ENCODE measurements around the gene ACYP1.

GRCh38 chr14:74784635-74785126 lies 21.6 kb downstream of the YLPM1 start:
- PRO-cap: no peak

DNA sequence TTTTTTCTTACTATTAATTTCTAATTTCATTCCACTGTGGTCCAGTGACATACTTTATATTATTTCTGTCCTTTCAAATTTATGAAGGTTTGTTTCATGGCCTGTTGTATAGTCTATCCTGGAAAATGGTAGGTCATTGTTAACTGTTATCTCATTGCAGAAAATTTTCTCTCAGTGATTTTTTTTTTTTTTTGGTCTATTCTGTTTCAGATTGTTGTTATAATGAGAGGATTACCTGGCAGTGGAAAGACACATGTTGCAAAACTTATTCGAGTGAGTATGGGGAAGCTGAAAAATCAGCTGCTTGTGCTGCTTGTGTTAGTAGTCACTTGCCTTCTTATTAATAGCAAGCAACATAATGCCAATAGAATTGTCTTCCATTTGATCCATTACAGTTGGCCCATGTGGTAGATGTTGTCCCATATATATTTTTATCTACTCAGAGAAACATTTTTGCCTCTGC lies 52.9 kb downstream of the YLPM1 start:
- PRO-cap: no peak

- PRO-cap: no peak
Measured at GRCh38 chr14:74898981-74899313, 17.2 kb downstream of the DLST start.

DNA sequence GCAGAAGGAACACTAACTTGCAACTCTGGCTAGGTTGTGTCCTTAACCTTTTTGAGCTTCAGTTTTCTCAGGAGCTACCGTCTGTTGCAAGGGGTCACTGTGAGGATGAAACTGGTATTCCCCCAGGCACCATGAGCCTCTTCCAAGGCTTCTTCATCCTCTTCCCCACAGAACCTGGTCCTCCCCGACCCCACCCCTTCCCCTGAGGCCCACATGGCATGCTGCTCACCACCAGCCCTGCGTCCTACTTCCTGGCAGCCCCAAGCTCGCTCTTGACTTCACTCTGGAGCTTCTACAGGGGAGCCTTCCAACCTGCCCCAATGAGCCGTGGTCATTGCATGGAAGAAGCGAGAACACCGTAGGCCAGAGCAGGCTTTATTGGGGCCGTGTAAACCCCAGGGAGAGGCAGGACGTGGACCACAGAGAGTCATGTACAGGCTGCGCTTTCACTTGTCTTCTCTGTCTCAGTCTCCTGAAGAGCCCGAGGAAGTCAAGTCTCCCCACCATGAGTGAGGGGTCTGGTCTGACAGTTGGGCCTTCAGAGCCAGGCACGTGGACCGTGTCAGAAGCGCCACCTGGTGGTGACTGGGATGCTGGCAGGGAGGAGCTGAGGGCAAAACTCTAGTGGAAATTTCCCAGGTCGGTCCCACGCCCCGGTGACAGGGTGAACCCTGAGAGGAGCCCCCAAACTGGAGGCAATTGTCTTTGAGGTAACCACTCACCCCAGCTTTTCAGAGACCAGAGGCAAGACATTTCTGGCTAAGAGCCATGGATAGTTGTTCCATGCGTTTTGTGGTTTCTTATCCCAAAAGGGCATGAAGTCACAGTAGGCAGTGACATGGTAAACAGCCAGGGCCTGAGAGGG lies 17.5 kb downstream of the RPS6KL1 start:
- PRO-cap: no peak

DNA sequence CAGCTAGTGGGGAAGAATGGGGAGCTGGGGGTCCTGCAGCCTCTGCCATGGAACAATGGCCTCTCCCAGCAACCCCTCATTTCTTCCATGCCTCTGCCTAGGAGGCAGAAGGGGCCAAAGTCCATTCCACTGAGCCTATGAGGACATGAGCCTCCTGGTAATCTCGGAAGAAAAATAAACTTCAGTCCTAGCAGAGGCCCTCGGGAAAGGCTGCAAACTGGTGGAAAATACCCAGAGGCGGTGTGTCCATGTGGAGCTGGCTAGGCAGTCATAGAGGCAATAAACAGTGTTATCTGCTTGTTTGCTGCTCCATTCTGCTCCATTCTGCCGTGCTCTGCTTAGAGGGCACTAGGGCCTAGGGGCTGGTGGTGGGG lies 4.5 kb downstream of the PGF start:
- PRO-cap: no peak

GRCh38 chr14:74953731-74954593 lies 1.4 kb downstream of the PGF start:
- PRO-cap: no peak

DNA sequence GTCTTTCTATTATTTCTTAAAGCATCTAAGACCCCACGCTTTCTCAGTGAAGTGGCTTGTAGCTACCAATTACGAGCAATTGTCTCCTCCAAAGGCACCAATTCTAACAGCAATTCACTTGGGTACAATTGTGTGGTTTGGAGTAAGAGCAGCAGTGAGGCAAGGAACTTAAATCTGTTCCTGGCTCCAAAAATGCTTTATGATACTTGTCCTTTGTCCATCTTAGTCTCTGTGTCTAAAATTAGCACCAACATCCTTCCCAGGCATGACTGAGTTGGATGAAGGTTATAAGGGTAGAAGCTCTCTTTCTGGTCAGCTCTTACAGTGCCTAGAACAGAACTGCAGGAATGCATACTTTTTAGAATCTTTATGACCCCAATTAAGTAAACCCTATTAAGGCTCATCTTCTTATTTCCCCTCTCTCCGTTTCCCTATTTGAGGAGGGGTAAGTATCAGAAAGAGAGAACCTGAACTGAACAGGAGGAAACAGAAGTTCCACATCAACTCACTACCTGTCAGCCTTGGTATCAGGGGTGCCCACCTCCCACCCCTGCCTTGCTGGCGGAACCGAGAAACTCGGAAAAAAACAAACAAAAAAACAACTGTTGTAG lies 9.1 kb downstream of the EIF2B2 start:
- PRO-cap: no peak

DNA sequence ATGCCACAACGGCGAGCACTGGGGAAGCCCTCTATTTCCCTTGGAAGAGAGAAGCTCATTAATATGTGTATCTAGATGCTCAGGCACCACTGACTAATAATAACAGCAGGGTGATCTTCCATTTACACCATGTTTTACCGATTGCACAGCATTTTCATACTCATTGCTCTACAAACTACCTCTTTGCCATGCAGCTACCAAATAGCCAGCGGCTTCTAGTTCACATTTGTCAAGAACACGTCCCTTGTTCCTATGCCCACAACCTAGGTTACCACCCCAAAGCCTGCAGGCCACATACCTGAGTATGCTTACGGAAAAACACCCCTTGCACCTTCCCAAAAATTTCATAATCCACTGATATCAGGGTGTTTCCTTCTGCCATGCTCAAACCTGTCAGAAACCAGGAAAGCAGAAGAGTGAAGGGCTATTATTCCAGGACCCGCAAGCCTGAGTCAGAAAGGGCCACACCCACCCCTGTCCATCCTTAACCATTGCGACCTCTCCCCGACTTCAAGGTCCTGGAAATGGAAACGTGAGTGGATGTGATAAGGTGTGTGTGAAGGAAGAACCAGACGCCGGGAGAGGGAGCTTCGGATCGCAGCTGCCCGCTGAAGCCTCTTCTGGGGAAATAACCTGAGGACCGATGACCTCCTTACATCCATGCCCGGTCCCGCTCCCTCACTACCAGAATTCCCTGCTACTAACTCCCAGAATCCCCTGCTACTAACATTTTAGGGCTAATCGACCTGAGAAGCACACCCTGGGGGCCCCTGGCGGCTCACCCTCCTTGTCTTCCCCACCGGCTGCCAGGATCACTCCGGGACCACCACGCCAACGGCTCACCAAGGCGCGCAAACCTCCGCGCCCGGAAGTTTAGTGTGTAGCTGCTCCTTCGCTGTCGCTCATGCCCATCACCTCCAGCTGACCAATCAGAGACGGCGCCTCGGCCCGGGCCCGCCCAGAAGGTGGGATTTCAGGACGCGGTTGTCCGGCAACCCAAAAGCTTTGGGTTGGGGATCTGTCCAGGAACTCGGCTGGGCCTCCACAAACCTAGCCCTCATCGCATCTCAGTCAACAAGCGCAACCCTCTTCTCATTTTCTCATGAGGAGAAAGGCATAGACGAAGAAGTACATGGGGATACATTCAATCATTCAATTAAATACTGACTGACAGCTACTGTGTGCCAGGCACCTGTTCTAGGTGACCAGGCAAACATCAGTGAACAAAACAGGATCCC lies at the start of gene ACYP1:
Gene ACYP1 (minus strand): TSS at position 853 of the 1,238 bp plus-strand sequence.
- PRO-cap: unidirectional peak, plus-strand start at position 571 of the sequence; unidirectional peak, minus-strand start at position 630 of the sequence; bidirectional peak, plus-strand start at position 999 of the sequence, minus-strand start at position 844 of the sequence

DNA sequence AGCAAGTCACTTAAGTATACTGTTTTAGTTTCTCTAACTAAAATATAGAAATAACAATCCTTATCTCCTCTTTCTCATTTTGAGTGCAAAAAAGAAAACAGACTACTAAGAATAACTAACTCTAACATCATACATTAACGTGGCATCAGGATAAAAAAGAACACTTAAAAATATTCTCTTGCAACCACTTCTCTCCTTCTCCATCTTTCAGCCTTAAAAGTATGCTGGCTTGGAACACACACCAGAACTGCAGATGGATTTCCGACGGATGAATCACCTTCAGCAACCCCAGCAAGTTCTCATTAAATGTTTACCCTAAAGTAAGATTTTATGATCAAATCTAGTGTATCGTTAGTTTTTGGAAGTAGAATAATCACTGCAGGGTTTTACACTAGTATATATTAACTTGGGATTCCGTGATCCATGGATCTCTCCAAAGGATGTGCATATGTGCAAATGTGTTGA lies 1.3 kb downstream of the NEK9 start:
- PRO-cap: no peak

GRCh38 chr14:75147277-75148159 lies 20.7 kb upstream of the NEK9 start:
- PRO-cap: bidirectional peak, plus-strand start at chr14:75147932, minus-strand start at chr14:75147604

DNA sequence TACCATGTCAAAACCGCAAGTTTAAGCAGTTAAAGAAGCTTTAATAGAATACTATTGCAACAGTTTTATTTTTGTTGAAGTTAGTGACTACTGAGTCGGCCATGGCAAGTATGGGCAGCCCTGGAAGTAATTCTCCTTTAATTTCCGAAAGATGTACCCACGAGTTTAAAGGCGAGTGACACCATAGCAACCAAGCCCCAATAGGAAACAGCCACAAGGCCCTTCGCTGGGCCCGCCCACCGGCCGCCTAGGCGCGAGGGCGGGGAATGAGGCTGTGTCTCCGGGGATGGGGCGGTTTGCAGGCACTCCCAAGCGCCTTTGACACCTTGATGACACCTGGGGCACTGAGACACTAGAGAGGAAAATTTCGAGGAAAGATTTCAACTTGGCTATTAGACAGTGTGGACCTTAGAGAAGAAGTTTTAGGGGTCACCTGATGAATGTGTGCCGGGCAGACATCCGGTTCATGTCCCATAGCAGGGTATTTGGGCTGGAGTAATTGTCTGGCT lies 385 bp upstream of the TMED10 start:
- PRO-cap: unidirectional peak, plus-strand start at position 277 of the sequence

DNA sequence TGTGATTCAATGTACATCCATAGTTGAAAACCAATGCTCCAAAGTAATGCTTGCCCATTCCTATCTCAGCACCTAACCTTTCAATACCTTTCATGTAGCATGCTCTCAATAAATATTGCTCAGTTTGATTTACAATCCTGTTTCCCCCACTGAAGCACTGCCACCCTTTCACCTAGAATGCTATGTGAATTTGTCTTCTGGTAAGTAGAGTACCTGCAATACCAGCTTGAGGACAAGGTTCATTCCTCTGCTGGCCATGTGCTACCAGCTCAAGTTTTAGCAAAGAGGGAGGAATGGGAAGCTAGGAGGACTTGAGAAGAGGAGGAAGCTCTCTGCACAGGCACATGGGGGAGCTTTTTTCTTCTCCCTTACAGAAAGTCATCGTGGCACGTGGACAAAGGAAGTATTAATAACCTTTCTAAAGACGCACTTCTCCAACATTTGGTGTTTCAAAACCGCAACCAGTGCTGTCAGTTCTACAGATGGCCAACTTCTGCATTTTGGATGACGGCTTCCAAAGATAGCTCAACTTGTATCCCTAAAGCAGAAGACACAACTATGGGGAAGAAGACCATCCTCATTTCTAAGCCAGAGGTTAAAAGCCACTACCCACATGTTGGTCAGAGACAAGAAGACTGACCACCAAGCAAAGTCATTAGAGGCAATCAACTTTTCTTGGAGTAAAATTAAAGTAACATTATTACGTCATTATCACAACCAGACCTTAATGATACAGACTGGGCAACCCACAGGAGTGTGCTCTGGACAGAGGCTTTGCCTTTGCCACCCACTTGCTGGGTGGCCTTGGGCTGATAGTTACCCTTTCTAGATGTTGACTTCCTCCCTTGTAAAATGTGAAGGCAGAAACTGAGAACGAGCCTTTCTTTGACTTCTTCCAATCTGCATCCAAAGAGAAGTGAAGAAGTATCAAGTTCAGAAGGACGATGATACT lies 12.2 kb upstream of the TMED10 start:
- PRO-cap: no peak

DNA sequence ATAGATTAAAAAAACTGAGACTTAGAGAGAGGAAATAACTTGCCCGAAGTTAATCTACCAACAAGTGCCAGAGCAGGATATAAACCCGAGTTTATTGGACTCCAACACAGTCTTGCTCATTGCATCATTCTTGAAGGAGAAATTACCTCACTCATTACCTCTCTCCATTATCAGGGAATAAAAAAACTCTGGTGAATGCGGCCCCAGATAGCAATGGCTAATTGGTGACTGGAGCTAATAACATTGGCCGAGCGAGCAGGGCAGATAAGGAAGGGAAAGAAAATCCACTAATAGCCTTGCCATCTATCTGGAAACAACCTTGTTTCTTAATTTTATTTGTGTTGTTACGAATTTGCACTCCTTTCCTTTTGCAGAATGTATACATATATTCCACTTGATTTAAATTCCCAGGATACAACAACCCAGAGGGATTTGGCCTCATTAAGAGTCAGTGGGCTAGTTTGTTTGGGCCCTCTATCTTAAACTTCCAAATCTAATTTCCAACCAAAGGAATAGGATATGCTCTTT lies 24.8 kb upstream of the TMED10 start:
- PRO-cap: no peak

DNA sequence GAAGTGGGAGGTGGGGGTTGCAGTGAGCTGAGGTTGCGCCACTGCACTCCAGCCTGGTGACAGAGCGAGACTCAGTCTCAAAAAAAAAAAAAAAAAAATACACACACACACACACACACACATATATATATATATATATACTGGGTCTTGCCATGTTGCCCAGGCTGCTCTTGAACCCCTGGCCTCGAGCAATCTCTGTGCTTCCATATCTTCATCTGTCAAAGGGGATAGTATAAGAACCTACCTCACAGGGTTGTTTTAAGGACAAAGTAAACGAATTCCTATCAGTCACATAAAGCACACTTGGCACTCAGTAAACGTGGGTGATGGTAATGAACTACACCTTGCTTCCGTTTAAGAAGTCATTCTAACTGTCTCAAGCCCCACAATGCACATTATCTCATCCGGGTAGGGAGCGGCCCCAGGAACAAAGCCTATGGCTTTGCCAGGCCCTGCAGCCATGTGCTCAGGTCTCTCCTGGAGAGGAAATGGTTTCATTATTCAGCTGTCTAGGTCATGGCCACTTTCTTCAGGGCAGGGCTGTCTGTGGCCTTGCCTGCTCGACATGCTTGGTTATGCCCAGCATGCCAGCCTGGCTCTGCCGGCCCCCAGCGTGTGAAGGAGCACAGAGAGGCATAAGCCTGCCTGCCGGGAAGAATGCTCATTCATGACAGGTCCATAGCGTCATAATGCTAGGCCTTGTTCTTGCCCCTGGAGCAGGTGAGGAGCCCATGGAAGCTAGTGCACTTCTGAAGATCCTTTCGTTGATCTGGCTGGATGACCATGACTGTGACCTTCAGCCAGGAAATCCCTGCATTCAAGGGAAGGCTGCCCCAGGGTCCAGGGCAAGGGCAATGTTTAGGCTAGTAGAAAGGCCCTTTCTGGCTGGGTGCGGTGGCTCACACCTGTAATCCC lies 26.4 kb upstream of the FOS start:
- PRO-cap: no peak

GRCh38 chr14:75263839-75264457 lies 14.7 kb upstream of the FOS start:
- PRO-cap: no peak

GRCh38 chr14:75273305-75274009 lies 5.2 kb upstream of the FOS start:
- PRO-cap: no peak

DNA sequence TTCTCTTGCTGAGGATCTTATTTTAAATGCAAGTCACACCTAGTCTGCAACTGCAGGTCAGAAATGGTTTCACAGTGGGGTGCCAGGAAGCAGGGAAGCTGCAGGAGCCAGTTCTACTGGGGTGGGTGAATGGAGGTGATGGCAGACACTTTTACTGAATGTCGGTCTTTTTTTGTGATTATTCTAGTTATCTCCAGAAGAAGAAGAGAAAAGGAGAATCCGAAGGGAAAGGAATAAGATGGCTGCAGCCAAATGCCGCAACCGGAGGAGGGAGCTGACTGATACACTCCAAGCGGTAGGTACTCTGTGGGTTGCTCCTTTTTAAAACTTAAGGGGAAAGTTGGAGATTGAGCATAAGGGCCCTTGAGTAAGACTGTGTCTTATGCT lies 1.7 kb downstream of the FOS start:
- PRO-cap: unidirectional peak, plus-strand start at position 206 of the sequence

DNA sequence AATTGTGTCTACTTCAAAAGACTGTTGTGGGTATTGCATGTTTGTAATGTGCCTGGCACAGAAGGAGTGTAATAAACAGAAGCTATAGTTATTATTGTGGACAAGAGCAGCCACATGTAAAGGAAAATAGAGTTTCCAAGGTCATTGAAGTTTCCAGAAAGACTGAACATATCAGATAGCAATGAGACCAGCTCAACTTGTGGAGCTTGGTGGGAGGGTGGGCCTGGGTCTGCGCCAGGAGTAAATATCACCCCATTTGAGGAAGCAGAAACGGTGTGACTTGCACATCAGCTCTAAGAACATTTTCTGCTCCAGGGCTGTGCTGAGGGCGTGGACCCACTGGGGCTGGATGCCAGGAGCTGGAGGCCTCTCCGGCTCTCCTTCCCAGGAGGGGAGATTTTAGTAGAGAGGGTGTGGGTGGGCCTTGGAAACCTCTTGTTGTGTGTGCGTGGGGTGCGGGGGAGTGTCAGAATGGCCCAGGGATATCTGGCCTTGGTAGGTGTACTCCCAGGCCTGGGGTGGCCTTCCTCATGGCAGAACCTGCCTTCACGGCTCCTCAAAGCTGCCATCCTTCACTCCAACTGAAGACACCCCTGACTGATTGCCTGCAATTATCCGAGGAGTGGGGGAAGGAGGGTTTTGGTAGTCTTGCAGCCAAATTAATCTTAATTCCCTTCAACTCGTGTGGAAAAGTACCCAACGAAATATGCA lies 19.9 kb downstream of the FOS start:
- PRO-cap: bidirectional peak, plus-strand start at position 325 of the sequence, minus-strand start at position 308 of the sequence; bidirectional peak, plus-strand start outside the sequence, minus-strand start at position 583 of the sequence

DNA sequence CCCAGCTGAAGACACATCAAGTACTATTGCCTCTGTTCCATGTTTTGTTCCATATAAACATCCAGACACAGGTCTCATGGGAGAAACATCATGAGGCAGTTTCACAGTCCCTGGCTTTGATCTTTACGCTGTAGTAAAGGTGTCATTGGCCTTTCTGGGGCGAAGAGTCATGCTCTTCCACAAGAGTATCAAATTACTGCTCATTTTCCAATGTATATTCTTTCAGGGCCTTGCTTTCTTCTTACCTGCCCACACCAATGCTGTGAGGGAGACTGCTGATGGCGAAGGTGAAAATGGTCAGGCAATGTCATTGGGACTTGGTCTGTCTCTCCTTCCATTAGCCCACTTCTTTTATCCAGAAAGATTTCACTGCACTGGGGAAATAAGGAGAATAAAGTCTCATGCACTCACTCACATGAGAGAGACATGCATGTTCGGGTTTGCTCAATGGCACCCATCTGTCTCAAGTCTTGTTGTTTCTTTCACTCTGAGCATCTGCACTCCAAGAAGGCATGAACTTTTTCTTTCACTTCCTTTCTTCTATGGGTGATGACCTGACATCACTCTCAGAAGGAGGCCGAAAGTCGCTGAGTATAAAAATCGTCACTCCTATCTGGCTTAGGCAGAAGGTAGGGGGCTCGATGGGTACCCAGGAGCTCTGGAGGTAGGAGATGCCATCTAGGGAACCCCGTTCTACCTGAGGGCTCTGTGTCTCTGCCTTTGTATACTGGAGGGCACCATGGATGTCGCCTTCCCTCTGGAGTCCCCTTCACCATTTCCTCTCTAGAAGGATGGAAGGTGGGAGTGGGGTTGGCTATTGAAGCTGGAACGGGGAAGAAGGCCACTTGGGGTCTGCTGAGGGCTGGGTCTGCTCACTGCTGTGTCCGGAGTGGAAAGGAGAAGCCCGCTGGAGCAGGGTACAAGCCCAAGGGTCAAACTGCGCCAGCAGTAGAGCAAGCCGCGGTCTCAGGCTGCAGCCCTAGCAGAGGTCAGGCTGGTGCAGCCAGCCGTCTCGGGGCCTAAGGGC lies 1.2 kb upstream of the JDP2 start:
- PRO-cap: unidirectional peak, plus-strand start at position 529 of the sequence; unidirectional peak, plus-strand start at position 625 of the sequence

- PRO-cap: bidirectional peak, plus-strand start at chr14:75427476, minus-strand start at chr14:75427475; bidirectional peak, plus-strand start at chr14:75427529, minus-strand start at chr14:75427533
Measured at GRCh38 chr14:75427365-75427563, 558 bp upstream of the JDP2 start.